ENCODE measurements around a stretch of chr19.

- PRO-cap, result unidirectional peak, minus-strand start at chr19:46298028; bidirectional peak, plus-strand start at chr19:46298399, minus-strand start at chr19:46298120
These were observed 1.2 kb downstream of the HIF3A start for GRCh38 chr19:46297866-46298681.

GRCh38 chr19:46383635-46384194 is 29.6 kb downstream of the CCDC8 start:
- PRO-cap, result no peak

DNA sequence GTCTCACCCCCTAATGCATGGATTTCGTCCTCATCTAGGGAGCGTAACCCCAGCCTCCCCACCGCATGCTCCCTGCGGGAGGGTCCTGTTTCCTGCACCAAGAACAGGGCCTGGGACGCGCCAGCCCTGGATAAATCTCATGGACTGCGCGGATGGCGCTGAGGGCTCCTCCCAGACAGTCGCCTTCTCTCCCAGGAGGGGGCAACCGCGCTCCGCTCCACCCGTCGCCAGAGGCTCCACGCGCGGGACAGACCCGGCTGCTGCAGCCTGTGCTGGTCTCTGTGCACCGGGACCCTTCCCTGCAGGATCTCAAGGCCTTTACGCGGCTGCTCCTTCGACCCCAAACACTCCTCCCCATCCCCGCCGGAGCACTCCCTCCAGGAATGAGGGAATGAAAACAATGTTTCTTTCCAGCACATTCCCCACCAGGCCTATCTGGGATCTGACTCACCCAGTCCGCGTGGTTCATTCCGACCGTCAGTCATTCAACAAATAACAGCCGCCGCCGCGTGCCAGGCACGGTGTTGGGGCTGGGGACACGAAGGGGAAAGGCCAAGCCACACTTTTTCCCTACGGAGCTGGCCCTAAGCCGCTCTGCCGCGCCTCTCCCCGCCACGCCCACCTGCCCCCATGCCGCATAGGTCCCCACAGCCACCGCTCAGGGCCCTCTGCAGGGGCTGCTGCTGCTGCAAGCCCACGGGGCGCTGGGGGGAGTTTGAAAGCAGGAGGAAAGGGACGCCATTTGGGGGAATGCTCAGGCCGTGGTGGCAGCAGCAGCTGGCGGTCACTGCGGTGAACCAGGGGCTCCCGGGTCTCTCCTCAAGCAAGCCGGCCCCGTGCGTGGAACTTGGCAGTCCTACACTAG is 6.0 kb downstream of the PNMA8B start:
- PRO-cap, result no peak

DNA sequence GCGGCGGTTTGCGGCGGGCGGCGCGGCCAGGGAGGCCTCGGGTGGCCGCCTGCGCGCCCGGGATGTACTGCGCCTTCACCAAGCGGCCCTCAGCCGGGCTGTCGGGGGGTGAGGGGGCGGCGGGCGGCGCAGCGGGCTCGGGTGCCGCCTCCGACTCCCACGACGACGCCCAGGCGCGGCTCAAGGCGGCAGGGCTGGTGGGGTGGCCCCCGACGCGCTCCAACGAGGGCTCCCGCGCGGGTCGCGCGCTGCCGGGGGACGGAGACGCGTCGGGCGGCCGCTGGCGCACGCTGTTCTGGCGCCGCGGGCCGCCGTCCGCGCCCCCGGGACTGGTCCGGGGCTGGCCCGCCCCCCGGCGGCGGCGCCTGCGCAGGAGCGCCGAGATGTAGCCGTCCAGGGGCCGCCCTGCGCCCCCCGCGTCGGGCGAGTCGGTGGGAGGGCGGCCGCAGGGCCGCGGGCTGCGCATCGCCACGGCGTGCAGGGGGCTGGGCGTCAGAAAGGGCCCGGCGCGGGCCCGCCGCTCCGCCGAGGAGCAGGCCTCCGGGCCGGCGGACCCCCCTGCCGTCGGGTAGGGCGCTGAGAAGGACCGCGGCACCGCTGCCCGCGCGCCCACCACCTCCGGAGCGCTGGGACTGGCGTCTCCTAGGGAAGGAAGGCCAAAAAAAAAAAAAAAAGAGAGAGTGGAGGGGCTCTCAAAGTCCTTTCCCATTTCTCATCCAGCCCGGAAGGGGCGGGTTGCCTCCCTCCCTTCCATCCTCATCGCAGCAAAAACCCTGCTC is 11.6 kb downstream of the DACT3 start:
- PRO-cap, result no peak

- PRO-cap, result no peak
These were observed 16.1 kb downstream of the PRKD2 start for GRCh38 chr19:46700761-46701325.

DNA sequence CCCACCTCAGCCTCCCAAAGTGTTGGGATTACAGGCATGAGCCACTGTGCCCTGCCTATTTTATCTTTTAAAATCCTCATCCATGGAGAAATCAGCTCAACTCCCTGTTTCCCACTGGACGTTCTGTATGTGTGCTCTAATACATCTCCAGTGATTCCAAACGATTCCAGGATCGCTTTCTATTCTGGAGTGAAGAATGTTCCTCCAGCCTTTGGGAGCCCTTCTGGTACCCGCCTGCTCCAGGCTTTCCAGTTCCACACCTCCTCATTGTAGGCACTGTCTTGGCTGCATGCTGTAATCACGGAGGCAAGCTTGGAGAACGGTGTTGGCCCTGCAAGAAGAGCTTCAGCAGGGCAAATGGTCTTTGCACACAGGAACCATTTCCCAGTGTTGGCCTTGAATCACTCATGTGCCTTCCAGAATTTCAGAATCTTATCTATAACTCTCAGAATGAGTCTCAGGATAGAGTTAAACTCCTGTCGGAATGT is 10.8 kb downstream of the PRKD2 start:
- PRO-cap, result no peak

DNA sequence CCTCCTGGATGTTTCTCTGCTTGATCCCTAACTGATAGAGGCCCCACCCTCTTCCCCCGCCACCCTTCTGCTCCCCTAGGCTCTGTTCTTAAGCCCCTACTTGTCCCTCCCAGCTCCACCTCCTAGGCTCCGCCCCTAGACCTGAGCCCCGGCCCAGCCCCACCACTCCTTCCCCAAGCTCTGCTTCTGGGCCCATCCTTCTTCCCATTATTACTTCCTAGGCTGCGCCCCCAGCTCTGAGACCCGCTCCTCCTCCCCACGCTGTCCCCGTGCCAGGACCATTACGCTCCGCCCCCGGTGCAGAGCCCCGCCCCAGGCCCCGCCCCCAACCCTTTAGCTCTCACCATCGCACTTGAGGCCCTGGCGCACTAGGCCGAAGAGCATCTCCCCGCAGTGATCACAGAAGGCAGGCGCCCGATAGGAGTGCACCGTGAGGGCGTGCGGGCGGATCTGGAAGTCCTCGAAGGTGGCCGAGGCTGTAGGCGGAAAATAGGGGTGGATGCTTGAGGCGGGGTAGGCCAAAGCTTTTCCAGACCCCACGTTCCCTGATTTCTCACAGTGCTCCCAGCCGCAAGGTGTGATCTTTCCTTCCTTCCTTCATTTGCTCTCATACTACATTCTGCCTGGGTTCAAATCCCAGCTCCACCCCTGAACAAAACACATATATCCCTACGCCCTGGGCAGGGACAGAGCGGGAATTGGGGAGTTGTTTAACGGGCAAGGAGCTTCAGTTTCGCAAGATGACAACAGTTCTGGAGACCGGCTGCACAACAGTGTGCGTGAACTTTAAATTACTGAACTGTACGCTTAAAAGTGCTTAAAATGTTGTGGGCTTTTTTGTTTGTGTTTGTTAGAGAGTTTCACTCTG is 6.1 kb downstream of the PRKD2 start:
- PRO-cap, result no peak

DNA sequence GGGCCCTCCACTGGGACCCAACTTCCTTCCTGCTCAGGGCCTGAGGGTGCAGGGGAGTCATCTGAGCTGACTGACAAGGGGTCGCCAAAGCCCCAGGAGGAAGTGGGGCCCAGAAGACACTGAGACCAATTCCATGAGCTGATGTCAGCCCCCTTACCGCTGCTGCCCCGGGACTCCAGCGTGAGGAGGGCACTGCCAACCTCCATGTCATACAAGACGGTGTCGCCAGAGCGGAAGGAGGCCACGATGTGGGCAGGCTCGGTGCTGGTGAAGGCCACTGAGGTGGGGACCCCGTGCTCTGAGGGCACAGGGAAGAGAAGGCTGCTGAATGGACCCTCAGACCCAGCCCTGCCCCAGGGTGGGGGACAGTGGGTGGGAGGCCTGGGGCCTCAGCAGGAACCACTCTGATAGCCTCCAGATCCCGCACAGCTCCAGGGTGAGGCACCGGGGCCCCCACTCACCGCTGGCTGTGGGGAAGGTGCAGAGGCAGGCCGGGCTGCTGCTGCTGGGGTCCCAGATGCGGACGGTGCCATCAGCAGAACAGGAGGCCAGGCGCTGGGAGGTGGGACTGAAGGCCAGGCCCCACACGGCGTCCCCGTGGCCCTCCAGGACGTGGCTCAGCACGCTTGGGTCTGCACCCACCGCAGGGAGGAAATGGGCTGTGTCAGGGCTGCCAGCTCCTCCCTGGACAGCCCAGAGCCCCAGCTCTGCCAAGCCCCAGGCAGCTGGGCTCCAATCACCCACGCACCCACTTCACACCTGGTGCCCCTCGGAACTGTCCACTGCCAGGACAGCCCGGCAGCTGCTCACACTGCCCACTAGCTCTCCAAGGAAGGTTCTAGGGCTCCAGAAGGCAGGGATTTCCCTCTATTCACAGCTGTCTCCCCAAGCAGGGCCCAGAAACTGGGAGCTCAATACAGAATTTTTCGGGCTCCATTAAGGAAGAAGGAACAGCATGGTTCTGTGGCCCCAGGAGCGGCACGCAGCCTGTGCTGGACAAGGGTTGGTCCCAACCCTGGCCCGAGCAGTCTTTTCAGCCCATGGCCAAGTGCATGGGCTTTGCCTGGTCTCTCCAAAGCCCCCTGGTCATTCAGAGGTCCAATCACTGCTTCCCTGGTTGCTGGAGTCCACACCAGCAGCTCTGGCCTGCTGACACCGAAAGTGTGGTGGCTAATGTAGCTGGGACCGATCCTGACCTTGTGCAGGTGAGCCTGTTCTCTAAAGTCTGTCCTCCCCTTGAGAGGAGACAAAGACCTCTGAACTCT is 6.2 kb upstream of the PRKD2 start:
- PRO-cap, result no peak

DNA sequence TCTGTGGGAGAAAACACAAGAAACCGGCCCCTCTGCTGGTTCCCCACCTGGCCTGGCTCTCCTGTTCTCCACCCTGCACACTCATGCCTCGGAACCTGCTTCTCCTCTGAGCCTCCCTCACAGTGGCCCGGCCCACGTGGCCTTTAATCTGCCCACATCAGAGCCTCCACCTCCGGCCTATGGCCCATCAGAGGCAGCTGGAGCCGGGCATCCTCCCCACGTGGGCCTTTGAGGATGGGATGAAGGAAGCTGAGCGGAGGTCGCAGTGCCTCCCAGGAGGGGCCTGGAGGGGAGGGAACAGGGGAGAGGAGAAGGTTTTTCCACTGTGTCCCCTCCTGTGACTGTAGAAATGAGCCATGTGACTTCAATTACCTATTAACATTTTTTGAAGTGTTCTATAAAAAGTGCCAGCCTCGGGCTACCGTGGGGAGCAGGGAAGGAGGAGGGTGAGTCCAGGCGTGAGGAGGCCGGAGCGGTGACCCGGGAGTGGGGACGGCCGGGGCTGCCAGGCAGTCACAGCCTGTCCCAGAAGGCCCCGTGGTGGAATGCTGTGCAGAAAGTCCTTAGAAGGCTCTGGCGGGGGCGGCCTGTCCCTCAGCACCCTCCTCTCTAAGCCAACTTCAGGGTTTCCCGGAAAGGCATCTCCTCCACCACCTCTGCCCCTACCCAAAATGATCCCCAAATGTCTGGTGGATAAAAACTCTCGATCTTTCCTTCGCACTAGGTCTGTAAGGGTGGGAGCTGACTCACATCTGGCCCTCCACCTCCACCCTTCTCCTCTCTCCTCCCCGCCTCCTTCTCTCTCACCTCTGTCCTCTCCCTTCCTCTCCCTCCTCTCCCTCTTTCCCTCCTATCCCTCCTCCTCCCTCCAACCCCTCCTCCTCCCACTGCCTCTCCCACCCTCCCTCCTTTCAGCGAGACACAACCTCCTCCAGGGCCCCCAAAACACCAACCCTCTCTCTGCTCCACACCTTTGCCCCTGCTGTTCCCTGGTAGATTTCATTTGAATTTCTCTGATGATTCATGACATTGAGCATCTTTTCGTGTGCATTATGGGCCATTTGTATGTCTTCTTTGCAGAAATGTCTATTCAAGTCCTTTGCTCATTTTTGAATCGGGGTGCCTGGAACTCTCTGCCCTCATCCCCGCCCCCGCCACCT is 24.9 kb upstream of the SLC1A5 start:
- PRO-cap, result no peak

DNA sequence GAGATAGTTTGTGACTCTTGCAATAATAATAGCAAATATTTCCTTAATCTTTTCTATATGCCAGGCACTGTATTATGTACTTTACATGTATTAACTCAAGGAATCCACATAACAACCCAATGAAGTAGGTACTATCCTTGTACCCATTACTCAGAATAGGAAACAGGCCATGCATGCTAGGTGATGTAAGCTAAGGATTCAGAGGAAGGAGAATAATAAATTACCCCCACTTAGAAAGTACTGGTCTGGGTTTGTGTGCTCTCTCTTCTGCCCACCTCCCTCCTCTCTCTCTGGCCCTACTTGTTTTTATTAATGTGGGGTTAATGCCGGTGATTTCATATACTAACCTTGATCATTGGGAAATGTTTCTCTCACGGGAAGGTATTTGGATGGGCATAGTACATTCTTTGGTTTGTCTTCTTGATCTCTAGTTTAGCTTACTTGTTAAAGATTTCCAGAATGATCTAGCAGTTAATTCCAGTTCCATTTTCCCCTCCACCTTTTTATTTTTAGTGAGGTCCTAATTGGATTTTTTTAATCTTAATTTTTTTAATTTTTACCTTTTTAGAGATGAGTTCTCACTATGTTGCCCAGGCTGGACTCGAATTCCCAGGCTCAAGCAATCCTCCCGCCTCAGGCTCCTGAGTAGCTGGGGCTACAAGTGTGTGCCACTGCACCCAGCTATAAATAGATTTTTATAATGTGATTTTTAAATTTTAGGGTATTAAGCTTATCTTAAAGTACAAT is 24.6 kb downstream of the ARHGAP35 start:
- PRO-cap, result no peak

- PRO-cap, result no peak
These were observed 41.6 kb downstream of the ARHGAP35 start for GRCh38 chr19:46902325-46902843.

GRCh38 chr19:46918592-46919251 is 57.9 kb downstream of the ARHGAP35 start:
- PRO-cap, result no peak

- PRO-cap, result no peak
These were observed 59.8 kb downstream of the ARHGAP35 start for GRCh38 chr19:46920264-46921384.

- PRO-cap, result no peak
These were observed 61.2 kb downstream of the ARHGAP35 start for GRCh38 chr19:46921815-46922487.

DNA sequence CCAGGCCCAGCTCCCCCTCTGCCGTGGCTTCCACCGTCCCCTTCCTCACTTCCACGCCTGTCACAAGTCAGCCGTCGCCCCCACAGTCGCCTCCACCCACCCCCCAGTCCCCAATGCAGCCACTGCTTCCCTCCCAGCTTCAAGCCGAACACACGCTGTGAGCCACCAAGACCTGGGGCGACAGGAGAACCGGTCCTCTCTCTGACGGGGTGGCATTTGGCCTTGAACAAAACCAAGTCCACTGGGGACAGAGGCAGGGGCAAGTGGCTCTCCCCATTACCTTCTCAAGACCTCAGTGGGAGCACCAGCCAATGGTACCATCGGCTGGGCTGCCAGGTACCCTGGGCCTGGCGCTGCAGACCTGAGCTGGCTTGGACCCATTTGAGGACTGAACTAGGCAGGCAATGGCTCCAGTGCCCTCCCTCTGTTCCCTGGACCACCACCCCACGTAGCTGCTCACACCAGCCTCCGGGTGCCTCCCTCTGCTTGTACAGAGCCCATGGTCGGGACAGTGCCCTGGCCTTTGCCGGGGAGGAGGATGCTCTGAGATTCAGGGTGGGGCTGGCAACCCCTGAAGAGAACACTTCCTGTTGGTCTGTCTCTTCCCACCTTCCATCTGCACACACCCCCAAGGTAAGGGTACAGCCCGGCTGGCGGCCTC is 19.0 kb upstream of the NPAS1 start:
- PRO-cap, result no peak

GRCh38 chr19:47012787-47013366 is 6.8 kb upstream of the NPAS1 start:
- PRO-cap, result no peak

GRCh38 chr19:47094622-47095755 is 18.6 kb downstream of the ZC3H4 start:
- PRO-cap, result no peak

GRCh38 chr19:47096069-47097274 is 17.1 kb downstream of the ZC3H4 start:
- PRO-cap, result unidirectional peak, plus-strand start at chr19:47096620

- PRO-cap, result bidirectional peak, plus-strand start at chr19:47112329, minus-strand start at chr19:47112254; bidirectional peak, plus-strand start at chr19:47112547, minus-strand start at chr19:47112380
These were observed 1.2 kb downstream of the ZC3H4 start for GRCh38 chr19:47112074-47113030.

DNA sequence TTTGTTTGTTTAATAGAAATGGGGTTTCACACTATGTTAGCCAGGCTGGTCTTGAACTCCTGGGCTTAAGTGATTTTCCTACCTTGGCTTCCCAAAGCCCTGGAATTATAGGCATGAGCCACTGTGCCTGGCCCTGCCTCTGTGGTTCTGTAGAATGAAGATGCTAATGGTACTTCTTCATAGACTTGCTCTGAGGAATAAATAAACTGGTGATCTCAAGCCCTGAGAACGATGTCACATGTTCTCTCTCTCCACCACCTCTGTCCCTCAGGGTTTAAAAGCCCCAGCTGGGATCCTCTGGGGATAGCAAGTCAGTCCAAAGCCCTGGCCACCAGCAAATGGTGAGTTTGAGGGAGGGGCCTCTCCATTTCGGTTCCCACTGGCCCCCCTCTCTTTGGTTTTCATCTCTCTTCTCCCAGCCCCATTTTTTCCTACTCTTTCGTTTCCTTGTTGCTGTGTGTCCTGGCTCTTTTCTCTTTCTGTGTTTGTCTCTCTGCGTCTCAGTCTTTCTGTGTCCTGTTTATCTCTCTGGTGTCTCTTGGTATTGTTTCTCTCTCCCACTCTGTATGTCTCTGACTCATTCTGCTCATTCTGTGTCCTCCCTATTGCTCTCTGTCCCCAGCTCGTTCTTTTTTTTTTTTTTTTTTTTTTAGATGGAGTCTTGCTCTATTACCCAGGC is 3.0 kb downstream of the INAFM1 start:
- PRO-cap, result no peak